Mesangial cell (primary cell): ENCODE measurements around the gene CPVL.

DNA sequence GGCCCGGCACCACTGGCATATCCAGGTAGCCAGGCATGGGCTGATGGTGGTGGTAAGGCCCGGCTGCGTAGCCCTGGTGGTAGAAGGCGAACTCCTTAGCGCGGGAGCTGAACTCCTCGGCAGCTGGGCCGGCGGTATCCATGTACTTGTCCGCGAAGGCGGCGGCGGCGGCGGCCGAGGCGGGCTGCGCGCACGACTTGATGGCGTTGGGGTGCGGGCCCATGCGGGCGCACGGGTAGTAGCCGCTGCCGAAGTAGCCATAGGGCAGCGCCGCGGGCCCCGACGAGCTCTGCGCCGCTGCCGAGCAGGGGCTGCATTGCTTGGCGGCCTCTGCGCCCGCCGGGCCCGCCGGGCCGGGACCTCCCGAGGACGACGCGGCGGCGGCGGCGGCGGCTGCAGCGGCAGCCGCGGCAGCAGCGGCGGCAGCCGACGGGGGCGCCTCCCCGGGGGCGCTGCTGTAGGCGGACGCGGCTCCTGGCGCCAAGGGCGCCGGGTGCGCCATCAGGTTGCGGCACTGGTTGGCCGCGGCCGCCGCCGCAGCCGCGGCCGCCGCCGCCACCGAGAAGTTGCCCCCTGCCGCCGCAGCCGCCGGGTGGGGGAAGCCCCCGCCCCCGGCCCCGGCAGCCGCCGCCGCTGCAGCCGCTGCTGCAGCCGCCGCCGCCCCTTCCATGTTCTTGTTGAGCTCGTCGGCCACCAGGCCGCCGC lies 433 bp downstream of the HOXA13 start:
- RAMPAGE, long total RNA: no peak

DNA sequence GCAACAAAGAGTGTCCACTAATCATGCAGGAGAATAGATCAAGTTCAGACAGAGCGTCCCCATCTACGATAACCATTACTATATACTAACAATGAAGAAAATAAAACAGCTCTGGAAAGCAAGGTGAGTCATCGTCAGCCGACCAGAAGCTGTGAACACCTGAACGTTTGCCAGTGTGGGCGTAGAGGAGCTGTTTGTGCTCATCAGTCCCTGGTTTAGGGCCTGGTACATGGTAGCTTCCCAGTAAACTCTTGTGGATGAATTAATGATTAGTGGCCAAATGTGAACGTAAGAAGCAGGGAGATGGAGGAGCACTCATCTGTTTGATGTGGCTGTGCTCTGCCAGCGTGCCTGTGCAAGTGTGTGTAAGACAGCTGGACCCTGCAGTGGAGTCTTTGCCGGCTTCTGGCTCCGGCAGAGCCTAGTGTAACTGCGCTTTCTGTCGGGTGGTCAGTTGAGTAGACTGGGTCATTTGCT lies 180.8 kb downstream of the EVX1 start:
- RAMPAGE, long total RNA: no peak

- RAMPAGE, long total RNA: no peak
These were observed 4.2 kb upstream of the TAX1BP1 start for GRCh38 chr7:27735742-27736198.

DNA sequence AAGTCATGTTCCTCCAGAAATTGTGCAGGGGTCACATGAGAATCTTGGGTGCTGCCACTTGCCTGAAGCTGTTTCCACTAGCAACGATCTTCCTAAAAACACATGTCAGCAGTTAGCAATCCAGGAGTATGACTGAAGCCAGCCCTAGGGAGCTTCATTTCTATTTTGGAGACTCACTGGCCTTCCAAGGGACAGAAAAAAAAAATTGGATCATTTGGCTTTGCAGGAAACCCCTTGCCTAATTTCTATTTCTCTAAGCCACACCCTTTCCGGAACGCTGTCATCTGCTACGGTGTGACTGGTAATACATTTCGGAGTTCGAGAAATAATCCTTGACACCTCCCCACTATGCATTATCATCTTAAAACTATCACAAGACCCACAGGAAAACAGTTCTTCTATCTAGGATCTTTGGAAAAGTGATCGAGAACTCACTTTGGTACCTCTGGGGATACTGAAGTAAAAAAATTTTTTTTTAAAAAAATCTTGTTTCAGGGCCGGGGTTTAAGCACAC lies 204.8 kb downstream of the TAX1BP1 start:
- RAMPAGE, long total RNA: no peak

DNA sequence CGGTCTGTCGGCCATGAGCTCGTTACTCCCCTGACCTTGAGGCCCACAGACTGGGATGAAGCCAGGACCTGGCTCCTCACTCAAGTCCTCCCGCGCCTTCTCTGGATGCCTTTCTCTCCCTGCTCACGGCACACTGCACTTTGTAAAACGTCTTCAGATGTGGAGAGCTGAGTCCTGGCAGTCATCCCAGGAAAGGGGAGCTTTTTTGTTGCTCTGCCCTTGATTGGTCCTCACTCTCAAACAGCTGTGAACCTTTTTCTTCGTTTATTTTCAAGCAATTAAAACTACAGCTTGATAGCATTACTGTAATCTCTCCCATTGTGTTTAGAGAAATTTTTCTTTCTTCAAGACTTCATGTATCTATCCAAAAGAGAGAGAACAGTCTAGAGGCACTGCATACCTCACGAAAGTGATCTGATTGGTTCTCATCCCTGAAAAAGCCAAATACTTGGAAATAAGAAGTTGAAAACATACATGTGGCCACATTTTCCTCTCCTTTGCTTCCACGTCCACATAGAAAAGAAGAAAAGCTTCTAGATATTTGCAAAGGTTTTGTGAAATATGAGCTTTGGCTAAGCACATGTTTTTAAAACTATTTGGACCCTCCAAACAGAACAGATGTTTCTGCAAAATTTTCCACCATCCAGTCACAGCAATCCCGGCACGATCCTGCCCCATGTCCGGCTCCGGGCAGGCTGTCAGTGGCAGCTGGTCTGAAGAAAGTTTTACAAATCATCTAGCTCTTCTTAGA lies 110.5 kb downstream of the JAZF1 start:
- RAMPAGE, long total RNA: no peak

GRCh38 chr7:28086360-28086669 lies 94.3 kb downstream of the JAZF1 start:
- RAMPAGE, long total RNA: no peak

DNA sequence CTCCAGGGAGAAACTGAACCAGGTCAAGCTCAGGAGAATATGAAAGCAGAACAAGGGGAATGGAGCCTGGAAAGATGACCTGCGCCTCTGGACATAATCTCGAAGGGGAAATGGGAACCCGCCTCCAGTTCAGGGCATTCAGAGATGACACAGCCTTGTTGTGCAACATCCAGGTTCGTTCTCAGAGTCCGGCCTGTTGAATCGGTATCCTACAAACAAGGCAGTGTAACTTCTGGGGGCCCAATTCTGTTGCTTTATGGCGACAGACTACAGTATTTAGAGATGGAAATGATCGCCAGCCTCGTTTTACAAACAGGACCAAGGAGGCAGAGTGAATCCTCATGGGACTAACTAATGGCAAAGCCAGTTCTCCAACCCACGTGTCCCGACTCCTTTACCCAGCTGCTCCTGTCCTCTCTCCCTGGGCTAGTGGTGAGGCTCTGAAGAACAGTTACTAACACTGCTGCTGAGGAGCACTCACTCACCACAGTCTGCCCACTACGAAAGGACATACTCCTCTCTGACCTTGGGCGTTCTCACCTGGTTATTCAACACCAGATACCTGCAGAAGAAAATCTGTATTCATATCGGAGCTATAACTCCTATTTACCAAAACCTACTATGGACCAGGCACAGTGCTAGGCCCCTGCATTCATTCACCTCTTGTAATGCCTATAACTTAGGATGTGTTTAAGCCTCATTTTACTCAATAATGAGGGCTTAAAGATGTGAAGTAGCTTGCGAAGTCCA lies 67.5 kb downstream of the JAZF1 start:
- RAMPAGE, long total RNA: no peak

GRCh38 chr7:28272395-28272734 lies 91.8 kb upstream of the JAZF1 start:
- RAMPAGE, long total RNA: no peak

DNA sequence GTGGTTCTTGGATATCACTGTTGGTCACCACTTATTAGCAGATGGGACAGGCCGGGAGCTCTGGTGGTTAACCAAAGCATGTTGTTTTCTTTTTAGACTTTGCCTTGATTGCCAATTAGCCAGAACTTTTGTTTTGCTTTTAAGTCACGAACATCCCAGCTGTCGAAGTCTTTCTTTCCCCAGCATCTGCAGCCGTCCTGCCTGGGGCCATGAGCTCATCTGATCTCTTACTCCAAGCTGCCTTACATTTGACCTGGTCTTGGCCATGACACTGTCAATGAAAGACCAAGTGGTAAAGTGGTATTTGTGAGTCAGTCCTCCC lies 53.9 kb upstream of the CREB5 start:
- RAMPAGE, long total RNA: no peak

DNA sequence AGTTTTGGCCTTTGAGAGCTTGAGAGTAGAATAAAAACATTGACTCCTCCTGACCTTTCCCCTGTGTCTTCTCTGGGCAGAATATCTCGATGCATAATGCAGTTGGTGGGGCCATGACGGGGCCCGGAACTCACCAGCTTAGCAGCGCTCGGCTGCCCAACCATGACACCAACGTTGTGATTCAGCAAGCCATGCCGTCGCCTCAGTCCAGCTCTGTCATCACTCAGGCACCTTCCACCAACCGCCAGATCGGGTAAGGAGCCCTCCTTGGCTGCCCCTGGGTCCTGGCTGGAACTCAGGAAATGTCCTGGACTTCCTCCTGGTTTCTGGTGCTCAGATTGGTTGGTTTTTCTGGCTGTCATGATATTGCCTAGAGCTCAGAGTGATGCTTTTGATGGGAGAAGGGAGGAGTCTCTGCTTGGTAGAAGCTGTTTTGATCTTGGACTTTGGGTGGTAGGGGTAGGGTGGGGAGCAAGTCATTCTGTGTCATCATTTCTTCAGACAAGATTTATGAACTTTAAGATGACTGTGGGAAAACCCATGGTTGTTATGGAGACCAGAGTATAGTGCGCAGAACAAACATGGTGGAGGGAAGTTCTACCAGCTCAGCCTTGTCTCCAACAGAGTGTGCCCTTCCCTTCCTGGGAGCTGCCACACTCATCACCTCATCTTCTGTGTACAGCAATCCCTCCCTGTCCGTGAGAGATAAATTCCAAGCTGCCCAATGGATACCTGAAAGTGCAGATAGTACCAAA lies 158.1 kb downstream of the CREB5 start:
- RAMPAGE, long total RNA: no peak

DNA sequence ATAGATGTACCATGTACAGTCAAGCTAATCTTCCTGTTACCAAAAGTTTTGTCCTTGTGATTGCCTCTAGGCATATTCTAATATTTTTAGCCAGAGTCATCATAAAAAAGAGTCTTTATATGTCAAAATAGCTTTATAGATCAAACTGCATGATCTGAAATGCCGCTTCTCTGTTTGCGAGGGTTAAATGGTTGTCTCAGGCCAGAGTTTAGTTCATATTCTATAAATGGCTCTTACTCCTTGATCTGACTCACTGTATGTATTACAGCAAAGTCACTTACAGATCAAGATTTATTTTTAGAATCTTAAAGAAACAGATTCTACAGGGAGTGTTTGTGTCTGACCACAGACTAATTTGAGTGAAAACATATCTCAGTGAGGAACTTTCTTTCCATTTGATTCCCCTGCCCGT lies 211.0 kb downstream of the CREB5 start:
- RAMPAGE, long total RNA: no peak

GRCh38 chr7:28957029-28957409 lies 1.1 kb downstream of the TRIL start:
- RAMPAGE, long total RNA: no peak

DNA sequence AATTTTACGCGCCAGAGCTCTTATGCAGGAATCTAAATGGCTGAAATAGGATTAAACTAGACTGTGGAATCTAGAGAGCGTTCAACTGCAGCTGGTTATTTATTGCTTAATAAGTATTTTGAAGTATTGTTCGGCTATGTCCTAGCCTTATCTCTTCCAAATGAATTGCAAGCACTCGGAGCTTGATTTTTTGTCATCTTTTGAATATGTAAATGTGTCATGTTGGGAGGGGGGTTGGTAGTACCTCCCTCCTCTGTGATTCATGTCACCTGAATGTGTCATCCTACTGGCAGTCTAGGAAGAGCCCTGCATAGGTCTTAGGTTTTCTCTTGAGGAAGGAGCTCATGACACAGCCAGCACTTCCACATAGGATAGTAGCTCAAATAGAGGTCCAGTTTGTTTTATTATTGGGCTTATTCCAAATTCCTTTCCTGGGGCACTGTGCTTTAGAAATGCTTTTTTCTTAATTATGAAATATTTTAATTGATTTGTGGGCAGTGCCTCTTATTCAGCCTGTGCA lies 22.4 kb upstream of the TRIL start:
- RAMPAGE, long total RNA: no peak

DNA sequence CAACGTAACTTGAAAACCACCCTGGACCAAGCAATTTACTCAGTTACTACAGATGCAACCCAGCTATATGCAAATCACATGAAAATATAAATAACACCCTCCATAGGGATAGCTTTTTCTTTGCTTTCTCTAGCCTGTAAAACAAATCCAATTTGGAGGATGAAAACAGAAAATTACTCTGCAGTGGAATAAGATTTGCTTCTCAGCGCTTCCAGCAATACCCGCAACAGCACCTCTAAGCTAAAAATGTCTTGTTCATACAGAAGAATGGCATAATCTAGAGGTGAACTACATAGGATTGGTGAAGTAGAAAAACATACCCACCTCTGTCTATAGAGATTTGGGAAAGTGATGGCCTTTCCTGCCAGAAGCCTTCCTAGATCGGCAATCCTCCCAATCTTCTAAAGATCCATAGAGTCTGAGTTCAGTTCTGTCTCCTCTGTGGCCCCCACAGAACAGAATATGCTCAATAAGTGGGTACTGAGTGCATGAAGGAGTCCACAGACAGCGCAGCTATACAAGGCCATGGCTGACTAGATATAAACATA lies 34.5 kb downstream of the CPVL start:
- RAMPAGE, long total RNA: no peak

DNA sequence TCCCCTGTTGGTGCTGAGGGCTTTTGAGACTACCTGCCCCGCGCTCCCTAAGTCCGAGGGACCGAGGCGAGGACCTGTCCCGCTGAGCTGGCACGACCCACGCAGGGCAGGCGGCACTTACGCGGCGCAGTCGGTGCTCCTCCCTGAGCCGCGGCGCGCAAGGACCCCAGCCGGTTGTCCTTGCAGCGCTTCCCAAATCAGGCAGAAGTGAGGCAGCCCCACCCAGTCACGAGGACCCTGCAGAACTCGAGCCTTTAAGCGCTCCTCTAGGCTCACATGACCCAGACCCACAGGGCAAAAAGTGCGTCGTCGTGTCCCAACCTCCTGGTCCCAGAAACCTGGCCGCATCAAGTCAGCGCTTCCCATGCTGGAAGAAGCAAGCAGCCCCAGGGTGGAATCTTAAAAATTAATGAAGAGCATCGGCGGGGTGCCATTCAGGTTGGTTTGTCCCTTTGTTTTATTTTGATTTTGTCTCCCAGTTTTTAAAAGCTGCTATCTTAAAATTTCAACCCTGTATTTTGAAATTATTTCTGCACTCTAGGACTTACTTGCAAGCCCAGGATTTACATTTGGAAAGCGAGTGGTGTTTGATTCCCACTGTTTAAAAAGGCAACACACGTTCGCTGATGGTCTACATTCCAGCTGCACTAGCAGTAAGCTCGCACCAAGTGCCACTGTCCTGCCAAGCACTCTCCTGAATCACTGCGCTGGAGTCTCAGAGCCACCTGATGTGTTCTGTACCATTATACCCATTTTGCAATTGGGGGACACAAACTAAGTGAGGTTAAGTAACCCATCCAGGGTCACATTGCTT lies at the start of gene CPVL:
Gene CPVL, minus strand, starts transcription at position 230 of the 814 bp plus-strand sequence.
- RAMPAGE, long total RNA: start-site peak on the minus strand centred at position 155 of the sequence, 10 bp wide, 36 reads

DNA sequence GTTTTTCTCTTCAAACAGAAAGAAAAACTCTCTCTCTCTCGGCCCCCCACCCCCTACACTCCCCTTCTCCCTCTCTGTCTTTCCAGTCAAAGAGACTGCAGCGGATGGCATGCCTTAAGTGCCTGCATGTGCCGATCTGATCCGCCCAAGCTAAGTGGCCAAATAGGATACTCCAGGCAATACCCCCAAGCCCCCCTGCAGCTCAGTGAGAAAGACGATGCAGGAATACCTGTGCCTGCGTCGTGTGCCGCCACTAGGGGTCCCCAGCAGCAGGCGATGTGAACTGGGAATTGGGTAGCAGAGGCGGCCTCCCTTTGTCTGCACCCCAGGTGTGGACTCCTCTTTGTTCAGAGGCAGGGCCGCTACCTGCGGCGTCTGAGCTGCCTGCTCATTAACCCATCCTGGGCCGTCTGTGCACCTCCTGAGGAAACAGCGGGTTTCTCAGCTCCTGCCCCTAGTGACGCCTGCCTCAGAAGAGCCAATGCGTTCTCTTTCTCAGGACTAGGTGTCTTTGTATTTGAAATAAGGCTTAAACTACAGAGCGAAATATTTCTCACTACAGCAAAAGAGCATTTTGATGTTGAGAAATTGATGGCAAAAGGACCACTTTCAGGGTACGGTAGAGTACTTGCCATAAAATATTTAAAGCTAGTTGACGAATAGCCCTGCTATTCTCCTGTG lies 4.8 kb upstream of the CHN2 start:
- RAMPAGE, long total RNA: no peak

- RAMPAGE, long total RNA: no peak
These were observed 98.2 kb downstream of the CHN2 start for GRCh38 chr7:29292648-29293349.

DNA sequence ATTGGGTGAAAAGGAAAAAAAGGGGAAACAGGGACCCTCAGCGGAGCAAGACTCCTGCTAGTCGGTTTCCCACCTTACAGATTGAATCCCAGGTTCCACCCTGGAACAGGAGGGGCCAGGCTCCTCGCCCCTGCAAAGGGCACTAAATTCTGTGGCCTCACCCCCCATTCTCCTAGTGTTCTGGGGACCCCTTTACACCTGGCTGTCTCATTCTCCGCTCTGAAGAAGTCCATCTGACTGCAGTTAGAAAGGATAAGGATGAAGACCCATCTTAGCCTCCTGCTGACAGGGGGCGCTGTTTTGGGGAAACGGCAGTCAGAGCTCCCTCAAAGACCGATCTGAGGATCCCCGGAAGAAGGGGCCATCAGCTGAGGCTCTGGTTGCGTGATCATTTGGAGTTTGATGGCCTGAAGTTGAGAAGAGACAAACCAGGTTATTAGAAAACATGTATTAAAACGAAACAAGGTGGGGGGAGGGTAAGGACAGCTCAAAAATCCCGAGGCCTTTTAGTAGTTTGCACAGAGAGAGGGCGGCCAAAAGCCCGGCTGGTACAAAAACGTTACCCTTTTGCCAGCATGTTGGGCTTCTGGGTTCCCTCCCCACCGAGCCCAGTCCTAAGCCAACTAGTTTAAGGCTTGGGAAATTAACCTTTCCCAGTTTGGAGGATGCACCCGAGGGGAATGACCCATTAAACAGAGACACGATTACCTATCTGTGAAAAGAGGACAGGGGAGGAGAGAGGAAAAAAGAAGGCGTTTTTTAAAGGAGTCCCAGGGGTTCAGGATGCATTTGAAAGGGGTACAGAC lies 102.7 kb downstream of the CHN2 start:
- RAMPAGE, long total RNA: no peak

DNA sequence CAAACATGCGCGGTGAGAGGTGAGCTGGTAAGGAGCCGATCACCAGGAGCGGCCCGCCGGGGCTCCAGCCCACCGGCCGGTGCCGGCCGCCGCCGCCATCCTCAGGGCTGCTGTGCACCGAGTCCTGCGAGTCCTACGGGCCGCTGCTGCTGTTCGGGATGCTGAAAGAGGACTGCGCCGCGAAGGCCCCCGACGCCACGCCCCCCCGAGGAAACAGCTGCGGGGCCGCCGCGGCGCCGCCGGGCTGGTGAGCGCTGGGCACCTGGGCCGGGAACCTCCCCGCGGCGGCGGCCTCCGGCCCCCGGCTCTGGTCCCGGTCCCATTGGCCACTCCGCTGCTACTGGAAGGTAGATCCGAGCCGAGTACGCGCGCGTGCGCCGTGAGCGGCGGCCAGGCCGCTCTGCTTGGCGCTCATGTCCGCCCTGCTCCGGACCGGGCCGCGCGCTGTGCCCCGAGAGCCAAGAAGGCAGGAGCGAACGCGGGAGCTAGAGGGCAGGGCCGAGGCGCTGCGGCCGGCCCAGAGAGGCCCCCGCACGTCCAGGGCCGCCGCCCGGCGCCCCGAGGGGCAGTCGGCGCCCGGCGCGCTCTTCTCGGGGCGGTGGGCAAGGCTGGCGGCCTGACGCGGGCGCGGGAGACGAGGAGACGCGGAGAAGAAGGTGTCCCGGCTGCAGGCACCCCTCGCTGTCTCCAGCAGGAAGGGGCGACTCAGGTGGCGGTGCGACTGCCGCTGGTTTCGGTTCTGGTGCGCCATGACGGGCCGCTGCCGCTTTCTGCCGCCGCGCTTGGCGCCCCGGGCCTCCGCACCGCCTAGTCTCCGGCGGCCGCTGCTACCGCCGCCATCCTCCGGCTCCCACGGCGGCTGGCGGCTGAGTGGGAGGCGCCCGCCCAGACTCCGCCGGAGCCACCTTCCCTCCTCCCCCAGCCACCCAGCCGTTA lies 121.3 kb upstream of the WIPF3 start:
- RAMPAGE, long total RNA: no peak

DNA sequence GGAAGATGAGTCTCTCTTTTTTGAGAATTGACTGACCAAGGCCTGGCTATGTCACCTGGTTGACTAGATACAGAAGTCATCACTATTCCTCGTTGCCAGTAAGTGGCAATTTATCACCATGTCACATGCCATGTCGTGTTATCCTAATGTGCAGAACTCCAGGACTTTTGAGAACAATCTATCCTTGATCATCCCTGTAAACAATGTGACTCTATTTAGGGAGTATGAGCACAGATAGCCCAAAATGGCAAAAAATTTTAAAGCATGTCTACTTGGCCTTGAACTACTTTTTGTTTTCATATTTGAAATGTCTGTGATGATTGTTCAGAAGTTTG lies 10.6 kb upstream of the WIPF3 start:
- RAMPAGE, long total RNA: no peak